ENCODE measurements around a stretch of chr6.

DNA sequence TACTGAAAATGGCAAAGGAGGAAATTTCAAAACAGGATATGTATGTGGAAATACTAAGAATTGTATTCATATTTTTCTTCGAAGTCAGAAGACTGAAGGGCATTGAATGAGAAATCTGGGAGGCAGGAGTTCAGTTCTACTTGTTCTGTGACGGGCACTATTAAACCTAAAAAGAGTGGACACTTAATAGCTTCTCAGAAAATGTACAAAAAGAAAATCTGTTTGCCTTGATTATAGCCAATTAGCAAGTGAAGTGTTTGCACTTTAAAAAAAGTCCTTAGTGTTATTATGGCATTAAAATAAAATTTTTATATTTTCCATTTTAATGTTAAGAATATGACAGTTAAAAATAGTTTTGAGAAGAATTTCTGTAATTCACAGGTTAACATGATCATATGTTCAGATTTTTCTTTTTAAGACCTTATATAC is 114.9 kb downstream of the PRIM2 start:
- PRO-cap = no peak

GRCh38 chr6:62286294-62286985 is 415 bp upstream of the KHDRBS2 start:
- PRO-cap = bidirectional peak, plus-strand start at chr6:62286352, minus-strand start at chr6:62286175

DNA sequence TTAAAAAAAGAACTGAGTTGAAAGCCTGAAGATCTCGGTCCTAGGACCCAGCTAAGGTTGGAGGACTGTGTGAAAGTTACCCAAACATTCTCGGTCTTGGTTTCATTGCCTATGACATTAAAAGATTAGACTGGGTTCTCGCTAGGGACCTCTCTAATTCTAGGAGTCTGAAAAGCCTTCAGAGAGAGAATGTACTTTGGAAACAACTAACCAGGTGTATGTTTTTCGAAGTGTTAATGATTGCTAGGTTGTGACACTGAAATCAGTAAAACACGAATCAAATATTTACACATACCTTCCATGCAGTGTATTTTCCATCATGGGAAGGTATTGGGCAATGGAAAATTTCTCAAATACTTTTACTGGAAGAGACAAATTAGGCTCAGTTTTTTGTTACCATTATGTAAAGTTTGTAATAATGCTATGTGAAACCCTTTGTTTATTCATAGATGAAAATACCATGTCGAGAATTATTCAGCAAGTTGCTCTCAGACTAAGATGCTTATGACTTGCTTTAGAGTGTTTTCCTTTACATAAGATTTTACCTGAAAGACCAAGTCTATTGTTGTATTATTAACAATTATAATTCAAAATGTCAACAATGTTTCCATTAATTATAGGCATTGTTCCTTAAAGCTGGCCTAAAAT is 113.6 kb upstream of the PTP4A1 start:
- PRO-cap = no peak

DNA sequence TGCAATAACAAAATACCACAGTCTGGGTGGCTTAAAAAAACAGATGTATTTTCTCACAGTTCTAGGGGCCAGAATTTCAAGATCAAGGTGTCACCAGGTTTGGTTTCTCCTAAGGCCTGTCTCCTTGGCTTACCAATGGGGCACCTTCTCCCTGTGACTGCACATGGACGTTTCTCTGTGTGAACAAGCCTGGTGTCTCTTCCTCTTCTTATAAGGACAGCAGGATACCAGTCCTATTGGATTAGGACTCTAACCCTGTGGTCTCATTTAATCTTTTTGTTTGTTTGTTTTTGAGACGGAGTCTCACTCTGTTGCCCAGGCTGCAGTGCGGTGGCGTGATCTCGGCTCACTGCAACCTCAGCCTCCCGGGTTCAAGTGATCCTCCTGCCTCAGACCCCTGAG is 104.9 kb upstream of the PTP4A1 start:
- PRO-cap = no peak

DNA sequence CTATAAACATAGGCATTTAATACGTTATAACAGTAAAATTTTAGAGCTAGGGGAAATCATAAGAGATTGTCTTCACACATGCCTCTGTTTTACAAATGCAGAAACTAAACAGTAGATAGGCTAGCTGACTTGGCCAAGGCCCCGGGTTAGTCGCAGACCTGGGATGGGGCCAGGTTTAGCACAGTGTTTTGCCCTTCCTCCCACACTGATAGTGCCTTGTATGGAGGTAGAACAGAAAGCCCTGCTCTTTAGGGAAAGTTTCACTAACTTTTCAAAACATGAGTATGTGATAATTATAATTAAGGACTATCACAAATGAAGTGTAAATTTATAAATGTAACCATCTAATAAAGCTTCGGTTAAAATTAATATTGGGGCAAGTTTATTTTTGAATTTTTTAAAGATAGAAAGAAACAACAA is 62.6 kb upstream of the PTP4A1 start:
- PRO-cap = no peak

DNA sequence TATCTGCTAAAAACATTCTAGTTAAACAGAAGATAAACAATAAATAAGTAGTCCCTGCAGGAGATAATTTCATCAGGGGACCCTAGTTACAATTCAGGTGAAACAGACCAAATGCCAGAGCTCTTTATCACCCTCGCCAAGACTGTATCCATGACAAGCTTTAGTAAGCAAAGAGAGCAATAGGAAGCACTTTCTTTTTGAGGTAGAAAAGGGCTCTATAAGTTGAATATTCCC is 50.0 kb upstream of the PTP4A1 start:
- PRO-cap = no peak

GRCh38 chr6:63527638-63528348 is 44.5 kb upstream of the PTP4A1 start:
- PRO-cap = no peak

DNA sequence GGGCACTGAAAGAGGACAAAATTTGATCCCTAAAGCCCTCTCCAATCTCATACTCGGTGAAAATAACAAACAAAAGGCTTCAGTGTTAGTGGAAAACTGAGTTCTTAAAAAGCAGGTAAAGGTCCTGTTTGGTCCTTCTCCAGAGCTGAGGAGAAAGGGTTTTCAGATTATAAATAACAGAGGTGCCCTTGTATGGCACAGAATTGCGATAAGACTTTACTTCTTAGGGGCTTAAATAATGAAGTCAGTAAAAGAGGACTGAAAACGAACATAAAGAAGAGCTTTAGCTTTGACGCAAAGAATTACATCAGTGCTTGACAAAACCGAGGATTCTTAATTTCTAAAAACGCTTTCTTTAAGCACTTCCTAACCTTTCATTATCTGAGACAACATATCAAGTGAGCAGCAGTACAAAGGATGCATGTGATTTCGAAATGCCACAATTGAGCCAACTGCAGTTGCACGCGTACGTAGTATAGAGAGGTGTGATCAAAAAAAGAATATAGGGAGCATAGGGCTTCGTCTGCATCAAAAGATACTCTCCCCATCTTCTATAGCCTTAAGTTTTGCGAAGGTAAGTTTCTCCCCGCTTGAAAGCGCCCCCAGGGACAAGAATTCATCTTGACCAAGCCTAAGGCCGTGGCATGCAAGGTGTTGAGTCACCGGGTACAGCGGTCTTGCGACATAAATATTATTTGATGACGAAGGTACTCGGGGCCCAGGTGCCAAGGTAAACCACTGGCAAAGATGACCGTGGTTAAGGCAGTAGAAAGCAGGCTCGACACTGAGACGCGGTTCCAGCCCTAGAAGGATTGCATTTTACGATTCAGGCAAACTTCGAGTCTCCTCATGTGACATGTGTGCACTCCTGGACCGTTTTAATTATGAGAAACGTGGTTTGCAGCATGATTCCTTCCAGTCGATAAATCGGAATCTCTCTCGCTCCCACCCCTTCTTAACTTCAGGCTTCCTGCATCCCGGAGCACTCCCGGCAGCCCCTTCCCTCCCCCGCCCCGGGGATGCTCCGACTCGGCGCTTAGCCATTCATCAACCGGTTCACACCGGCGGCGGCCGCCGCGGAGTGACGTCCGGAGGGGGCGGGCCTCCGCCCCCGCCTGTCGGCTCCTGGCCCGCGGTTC is 642 bp upstream of the PTP4A1 start:
- PRO-cap = bidirectional peak, plus-strand start outside the sequence, minus-strand start at position 1,083 of the sequence

- PRO-cap = no peak
Measured at GRCh38 chr6:63579935-63580783, 7.9 kb downstream of the PTP4A1 start.

DNA sequence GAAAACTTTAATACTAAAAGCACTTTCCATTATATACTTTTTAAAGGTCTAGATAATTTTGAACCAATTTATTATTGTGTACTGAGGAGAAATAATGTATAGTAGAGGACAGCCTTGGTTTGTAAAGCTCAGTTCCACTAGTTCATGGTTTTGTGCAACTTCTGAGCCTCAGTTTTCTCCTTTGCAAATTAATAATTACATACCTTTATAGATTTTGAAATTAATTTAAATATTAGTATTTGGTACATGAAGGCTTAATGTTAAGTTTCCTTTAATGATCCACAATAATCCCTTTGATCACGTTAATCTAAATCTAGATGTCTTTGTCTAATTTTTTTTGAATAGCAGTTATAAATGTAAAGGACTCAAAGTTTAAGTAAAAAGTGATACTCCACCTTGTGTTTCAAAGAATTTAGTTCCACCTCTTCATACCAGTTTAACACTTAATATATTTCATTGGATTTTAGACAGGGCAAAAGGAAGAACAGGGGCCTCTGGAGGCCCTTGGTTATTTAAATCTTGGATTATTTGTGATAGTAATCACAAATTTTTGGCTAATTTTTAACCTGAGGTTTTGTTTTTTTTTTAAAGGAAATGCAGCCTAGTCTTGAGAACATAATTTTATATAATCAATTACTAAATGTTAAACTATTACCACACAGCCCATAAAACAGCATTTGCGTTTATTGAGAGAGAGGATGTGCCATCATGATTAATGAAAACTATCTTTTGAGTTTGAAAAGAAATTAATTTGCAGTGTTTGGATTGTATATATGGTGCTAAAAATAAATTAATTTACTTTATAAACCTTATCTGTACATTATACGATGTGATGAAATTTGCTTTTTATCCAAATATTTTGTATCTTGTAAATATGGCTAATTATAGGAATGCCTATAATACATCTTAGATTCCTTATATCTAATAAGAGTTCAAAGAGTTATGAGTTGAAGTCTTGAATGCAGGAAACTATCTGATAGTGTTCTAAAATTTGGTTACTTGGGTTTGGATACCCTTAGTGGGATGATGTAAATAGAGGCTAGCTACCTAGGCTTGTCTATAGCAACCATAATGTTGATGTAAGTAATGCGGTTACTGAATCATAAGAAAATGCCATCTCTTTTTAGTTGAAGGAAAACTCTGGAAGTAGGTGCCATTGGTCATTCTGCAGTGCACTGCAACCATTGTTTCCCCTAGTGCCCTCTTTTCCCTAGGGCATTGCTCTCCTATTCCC is 9.8 kb downstream of the PTP4A1 start:
- PRO-cap = no peak

DNA sequence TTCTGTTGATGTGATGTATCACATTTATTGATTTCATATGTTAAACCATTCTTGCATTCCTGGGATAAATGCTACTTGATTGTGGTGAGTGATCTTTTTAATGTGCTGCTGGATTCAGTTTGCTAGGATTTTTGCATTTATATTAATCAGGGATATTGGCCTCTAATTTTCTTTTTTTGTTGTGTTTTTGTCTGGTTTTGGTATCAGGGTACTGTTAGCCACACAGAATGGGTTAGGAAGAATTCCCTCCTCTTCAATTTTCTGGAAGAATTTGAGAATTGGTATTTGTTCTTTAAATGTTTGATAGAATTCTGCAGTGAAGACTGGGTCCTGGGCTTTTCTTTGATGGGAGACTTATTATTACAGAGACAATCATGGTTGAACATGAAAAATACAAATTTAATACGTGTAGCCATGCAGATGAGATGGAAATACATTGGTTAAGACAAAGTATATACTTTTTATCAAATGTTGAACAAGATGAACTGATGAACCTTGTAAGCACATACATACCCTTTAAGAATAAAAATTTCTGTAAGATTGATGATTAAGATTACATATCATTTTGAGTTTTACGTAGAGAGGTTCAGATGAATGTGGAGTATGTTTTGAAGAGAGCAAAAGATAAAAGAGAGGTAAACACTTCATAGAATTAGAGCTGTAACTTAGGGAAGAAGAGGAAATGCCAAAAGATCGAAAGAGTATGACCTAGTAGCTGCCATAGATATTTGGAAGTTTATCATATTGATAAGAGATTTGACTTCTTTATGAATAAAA is 18.5 kb downstream of the PHF3 start:
- PRO-cap = no peak

DNA sequence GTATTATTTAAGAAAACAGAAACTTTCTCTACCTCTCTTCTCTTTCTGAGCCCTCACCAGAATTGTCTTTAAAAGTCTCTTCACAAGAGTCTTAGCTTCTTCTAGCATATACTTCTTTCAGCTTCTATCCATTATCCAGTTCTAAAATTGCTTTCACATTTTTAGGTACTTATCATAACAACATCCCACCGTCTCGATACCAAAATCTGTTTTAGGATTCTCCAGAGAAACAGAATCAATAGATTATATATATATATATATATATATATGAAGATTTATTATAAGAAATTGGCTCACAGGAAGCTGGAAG is 30.4 kb upstream of the ZC3H11C start:
- PRO-cap = no peak

GRCh38 chr6:67884321-67885190 is 750.5 kb upstream of the ADGRB3 start:
- PRO-cap = no peak

DNA sequence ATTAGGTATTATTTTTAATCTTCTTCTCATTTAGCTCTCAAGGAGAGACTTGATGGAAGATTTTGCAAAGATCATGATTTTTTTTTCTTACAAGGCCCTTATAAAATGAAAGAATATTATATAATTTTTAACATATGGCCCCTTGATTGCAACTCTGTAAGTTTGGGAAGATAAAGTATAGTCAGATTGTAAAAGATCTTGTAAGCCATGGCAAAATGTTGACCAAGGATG is 227.6 kb upstream of the ADGRB3 start:
- PRO-cap = no peak

- PRO-cap = no peak
Measured at GRCh38 chr6:68639866-68640826, 5.1 kb downstream of the ADGRB3 start.

GRCh38 chr6:69445257-69445601 is 351.6 kb downstream of the LMBRD1 start:
- PRO-cap = no peak

DNA sequence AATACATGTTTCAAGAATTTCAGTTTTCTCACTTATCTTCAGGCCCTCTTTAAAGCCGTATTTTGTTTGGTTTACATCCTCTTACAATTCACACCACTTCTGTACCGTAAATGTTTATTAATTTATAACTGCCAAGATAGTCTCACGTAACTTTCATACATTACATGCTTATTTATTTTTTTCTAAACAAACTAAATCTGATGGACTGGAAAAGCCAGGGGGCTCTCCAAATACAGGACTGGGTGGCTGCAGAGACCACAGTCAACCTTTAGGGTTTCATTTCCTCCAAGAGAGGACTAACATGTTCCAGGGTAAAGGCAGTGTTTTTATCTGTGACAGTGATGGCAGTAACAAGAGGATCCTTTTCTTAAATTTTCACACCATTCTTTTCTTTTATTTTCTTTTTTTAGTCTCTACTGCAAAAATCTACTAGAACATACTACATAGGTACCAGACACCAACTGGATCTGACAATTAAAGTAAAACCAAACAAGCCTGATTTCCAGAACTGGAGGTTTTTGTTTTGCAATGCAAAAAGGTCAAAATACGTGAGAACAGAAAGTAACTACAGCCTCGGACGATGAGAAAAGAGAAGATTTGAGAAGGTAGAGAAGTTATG is 1.3 kb downstream of the LMBRD1 start:
- PRO-cap = no peak

- PRO-cap = no peak
Measured at GRCh38 chr6:70396027-70396708, 17.1 kb upstream of the FAM135A start.

DNA sequence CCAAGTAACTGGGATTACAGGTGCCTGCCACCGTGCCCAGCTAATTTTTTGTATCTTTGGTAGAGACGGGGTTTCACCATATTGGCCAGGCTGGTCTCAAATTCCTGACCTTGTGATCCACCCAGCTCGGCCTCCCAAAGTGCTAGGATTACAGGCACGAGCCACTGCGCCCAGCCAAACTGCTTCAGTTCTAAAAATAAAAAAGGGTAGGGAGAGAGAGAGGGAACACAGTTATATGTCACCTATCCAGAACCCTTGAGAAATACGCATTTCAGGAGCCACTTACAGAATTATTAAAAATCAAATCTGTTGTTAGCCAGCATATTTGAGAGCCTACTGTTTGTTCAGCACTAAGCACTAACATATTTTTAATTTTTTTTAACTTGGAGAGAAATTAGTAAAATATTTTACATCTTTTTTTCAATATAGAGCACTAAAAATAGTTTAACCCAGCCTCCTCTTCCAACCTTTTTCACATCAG is 14.1 kb upstream of the SDHAF4 start:
- PRO-cap = no peak

DNA sequence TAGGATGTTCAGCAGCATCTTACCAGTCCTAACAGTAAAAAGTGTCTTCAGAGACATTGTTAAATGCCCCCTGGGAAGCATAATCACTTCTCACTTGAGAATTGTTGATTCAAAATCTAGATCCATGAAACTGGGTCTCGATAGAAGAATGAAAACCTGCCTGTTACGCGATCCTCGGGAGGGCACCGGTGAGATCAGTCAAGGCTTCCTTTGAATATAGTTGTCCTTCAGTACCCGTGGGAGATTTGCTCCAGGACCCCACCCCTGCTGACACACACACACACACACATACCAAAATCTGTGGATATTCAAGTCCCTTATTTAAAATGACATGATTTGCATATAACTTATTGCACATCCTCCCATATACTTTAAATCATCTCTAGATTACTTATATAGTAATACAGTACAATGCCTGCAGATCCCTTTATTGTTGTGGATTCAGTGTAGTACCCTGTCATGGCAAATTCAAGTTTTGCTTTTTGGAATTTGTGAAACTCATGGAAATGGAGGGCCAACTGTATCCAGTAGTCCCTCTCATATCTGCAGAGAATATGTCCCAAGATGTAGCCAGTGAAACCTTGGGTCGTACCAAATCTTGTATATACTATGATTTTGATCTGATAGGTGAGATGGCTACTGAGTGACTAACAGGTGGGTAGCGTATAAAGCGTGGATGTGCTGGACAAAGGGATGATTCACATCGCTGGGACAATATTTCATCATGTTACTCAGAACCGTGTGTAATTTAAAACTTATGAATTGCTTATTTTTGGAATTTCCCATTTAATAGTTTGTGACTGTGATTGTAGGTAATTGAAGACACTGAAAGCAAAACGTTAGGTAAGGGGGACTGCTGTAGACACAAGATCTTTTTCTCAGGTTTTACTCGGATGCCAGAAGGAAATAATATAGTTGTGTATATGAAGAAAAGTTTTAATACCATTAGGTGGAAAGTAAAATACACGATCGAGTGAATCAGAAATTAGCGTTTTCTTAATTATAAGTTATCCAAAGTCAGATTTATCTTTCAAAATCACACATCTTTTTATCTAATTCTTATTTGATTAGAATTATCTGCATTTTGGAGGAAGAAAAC is 144.0 kb downstream of the SMAP1 start:
- PRO-cap = no peak